Cardiac ventricle fibroblast (primary cell): Measurements from ENCODE around the gene SAMSN1.

- RAMPAGE, long total RNA, result no peak
Measured at GRCh38 chr21:5243522-5244426, 5277.6 kb upstream of the TPTE start.

GRCh38 chr21:5553413-5553822 is 4968.0 kb upstream of the TPTE start:
- RAMPAGE, long total RNA, result no peak

DNA sequence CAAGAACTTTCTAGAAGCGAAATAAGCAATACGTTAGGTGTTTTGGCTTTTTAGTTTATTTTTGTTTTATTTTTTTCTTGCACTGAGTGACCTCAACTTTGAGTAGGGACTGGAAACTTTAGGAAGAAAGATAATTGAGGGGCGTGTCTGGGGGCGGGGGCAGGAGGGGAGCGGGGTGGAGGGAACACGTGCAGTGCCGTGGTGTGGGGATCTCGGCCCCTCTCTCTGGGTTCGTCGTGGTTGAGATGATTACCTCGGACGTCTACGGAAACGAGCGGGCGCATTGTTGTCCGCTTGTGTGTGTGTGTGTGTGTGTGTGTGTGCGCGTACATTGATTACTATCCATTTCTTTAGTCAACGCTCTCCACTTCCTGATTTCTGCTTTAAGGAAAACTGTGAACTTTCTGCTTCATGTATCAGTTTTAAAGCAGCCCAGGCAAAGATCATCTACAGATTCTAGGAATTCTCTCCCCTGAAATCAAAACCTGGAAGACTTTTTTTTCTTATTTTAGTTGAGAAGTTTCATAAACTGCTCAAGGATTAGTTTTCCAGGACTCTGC is 4399.7 kb upstream of the TPTE start:
- RAMPAGE, long total RNA, result no peak

DNA sequence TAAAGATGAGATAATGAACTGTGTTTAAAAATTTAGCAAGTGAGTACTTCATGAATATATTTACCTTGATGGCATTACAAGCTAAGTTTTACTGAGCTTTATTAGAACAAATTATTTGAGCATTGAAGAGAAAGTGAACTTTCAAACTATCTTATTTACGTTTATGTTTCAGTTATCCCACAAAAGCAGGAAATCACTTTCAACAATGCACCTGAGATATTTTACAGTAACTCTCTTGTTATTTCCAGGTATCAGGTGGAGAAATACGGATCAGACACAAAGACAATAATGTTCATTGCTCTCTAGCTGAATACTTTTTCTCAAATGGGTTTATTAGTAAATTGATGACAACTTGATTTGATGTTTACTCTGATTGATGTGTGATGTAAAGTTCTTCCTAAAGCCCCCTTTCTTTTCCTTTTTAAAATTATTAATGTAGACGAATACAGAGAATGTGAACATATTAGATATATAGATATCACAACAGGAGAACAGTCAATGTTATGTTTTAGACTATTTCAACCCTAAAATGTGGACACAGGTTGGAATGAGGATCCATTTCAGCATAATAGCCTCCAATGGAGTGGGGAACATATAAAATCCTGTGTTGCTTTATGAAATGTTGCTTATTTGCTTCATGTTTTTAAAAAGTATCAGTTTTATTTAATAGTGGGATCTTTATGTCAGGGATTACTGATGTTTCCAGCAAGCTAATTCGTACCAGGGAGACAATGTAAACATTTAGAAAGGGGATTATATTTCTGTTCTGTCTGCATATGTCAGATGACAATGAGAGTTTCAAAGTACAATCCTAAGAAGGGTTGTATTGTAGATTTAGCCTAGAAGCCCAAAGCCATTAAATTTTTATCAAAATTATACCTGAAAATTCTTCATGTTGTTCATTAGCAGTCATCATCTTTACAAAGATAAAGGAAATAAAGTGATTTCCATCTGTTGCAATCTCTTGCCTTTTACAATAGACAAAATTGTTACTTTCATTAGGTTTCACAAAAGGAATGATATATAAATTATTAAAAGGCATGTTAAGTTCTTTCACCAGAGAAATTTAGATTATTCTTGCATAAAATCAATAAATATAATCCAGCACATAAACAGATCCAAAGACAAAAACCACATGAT is 1522.2 kb upstream of the TPTE start:
- RAMPAGE, long total RNA, result no peak

- RAMPAGE, long total RNA, result no peak
Measured at GRCh38 chr21:9042836-9043559, 1478.4 kb upstream of the TPTE start.

DNA sequence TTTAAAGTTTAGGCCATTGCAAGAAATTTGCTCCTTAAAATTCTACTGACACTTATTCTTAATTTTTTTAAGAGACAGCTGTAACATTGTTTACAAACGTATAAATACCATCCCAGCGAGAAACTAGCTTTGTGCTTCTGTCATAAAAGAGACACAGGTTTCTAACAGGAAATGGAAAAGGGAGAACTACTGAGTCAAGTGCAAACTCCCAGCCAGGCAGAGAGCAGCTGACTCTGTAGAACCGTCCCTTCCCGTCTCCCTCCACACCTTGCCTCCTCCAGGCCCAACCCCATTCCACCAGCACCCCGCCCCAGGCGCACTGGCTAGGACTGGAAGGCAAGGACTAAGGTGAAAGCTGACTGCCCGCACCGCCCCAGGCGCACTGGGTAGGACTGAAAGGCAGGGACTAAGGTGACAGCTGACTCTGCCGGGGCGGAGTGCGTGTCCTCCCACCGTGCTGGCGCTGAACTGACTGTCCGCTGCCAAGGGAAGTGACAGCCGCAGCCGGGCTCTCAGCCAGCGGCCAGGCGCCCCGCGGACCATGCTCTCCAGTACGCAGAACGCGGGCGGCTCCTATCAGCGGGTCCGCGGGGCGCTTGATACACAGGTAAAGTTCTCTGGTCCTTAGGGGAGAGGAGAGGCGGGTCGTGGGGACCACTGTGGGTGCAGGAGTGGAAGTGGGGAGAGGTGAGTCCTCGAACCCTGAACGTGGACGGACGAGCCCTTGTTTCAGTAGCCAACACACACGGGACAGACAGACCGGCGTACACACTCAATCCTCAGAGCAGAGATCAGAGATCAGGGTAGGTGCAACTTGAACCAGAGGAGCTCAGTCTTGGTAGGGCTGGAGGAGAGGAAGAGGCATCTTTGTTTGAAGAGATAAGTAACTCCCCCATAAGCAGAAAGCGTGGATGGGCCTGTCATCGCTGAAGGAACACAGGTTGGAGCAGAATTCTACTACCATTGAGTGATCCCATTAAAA is 57.9 kb downstream of the RBM11 start:
- RAMPAGE, long total RNA, result no peak

GRCh38 chr21:14453346-14453702 is 70.4 kb upstream of the HSPA13 start:
- RAMPAGE, long total RNA, result no peak

- RAMPAGE, long total RNA, result no peak
Measured at GRCh38 chr21:14536992-14537747, 8.9 kb downstream of the SAMSN1 start.

DNA sequence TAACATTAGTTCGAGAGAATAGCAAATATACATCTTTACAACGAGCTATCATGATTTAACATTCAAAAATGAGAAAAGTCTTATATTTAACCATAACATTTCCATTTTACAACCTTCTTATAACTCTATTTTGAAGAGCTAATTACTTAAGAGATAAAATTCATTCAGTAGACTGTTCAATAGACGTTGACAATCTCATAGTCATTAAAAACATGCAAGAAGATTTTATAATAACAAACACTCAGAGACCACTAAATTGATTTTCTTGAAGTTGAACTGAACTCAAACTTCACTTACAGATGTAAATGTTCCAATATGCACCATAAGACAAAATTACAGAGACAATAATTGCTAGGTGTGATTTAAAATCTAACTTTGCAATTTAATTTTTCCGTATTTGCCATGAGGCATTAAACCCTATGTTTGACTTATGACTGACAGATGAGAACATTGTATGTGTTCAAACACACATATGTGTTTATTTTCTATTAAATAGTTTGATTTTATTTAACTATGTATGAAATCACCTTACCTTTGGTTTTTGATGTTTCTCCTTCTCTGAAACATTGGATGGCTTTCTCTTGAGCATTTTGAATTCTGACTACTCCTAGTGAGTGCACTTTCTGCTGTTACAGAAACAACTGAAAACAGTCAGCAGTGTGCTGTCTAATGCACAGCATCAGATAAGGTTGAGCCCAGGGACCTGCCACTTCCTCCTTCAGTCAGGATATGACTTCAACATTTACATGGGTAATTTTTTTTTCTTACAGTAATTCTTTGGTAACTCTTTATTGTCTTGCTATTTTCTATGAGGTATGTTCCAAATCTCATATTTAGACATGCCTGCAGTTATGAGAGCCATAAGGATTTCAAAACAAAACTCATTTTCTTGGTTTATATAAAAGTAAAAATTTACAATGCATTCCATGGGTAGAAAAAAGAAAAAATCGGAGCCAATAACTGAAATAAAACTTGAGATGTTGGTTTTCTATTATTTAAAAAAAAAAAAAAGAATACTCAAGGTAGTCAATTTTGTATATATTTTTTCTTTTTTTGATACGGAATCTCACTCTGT is at the start of gene SAMSN1:
Gene SAMSN1, minus strand, starts transcription at position 643 of the 1,075 bp plus-strand sequence.
- RAMPAGE, long total RNA, result no peak

DNA sequence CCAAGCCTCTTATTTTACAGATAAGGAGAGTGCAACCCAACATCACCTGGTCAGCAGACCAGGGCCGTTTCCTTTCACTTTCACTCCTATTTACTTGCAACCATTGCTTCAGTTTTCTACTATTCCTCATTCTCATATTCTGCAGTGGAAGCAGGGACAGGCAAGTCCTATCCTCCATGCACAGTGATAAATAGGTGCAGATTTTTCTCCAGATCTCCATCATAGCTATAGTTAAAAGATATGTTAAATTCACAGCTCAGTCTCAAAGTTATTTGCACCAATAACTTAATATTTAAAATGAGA is 56.6 kb upstream of the SAMSN1 start:
- RAMPAGE, long total RNA, result no peak

DNA sequence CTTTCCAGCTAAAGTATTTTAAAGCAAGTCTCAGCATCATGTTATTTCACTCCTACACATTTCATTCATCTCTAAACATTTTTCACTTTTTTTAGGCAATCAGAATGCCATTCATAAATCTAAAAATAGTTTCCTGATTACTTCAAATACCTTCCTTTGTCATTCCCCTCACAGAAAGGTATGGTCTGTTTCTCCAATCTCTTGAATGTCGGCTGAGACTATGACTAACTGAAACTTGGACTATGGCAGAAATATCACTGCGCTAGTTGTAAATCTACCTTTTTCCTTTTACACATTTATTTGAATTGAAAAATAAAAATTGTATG is 116.5 kb upstream of the SAMSN1 start:
- RAMPAGE, long total RNA, result no peak

DNA sequence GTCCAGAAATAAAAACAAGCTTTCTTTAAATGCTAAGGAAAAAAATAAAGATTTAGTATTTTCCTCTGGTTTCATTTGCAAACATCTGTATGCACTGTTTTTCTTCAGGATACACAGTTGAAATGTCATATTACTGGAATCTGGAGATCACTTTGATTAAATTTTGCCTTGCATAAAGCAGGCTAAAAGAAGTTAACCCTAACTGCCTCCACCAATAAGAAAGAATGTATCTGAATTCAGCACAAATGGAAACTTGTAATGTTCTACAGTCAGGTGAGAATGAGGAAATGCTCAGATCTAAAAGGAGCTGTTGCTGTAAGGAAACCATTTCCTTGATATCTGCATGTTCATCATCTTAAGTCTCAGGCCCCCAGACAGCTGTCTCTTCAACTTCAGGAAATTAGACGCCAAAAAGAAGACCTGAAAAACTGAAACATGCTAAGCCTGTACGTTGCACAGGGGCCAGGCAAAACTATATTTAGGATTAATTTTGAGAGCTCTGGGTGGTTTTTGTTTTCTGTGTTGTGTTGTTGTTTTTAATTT is 130.0 kb upstream of the SAMSN1 start:
- RAMPAGE, long total RNA, result no peak

GRCh38 chr21:14918349-14918936 is 146.4 kb downstream of the NRIP1 start:
- RAMPAGE, long total RNA, result no peak

DNA sequence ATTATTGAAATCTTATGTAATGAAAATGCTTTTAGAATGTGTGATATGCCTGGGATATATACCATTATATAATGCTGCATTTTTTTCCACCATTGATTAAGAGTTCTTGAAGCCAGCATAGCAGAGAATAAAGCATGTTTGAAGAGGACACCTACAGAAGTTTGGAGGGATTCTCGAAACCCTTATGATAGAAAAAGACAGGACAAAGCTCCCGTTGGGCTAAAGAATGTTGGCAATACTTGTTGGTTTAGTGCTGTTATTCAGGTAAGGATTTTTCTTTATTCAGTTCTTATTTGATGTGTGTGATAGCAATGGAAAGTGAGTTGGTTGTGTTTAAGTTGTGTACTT is 61.6 kb downstream of the USP25 start:
- RAMPAGE, long total RNA, result no peak

- RAMPAGE, long total RNA, result no peak
Measured at GRCh38 chr21:15831070-15832019, 101.6 kb downstream of the USP25 start.

- RAMPAGE, long total RNA, result no peak
Measured at GRCh38 chr21:16070908-16071681, 341.3 kb downstream of the USP25 start.

- RAMPAGE, long total RNA, result no peak
Measured at GRCh38 chr21:16196033-16196464, 466.3 kb downstream of the USP25 start.

DNA sequence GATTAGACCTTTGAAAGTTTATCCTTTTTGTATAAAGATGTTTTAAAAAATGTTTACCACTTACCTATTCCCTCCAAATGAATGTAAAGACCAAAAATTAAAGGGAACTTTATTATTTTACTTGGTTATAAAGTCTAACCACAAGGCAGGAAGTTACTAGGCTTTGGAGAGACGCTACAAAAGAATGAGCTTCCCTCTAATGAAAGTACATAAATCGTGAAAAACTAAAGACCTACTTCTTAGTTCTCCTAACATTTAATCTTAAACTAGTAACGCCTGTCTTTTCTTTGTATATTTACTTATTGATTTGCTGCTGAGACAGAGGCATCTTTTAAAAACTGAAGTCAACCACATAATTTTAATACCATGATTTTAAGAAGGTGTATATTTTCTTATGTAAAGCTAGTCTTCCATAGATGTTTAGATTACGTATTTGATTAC is 466.7 kb downstream of the USP25 start:
- RAMPAGE, long total RNA, result no peak

GRCh38 chr21:17070779-17071216 is 442.0 kb upstream of the CXADR start:
- RAMPAGE, long total RNA, result no peak

DNA sequence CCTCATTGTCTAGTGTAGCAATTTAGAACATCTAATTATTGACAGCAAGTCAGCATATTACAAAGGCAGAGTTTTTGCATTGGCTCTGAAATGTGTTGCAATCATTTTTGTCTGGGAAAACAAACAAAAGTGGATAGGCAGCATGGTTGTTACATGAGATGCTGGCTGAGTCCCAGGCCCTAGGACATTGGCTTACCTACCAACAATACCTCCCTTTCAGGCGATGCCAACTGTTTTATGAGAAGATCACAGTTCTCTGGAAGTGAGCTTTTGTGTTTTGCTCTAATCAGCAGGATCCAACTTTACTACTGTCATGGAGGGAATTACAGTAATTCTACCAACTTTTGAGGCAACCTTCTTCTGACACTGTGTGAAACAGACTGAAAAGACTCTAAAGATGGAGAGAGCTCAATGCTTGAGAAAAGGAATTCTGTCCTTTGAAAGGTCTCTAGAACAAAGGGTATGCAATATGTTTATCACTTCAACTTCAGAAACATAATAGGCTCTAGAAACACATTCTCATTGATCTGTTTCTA is 71.4 kb upstream of the CXADR start:
- RAMPAGE, long total RNA, result no peak